GM19240 (cell line): ENCODE data around the genes PRR5L and TRAF6.

DNA sequence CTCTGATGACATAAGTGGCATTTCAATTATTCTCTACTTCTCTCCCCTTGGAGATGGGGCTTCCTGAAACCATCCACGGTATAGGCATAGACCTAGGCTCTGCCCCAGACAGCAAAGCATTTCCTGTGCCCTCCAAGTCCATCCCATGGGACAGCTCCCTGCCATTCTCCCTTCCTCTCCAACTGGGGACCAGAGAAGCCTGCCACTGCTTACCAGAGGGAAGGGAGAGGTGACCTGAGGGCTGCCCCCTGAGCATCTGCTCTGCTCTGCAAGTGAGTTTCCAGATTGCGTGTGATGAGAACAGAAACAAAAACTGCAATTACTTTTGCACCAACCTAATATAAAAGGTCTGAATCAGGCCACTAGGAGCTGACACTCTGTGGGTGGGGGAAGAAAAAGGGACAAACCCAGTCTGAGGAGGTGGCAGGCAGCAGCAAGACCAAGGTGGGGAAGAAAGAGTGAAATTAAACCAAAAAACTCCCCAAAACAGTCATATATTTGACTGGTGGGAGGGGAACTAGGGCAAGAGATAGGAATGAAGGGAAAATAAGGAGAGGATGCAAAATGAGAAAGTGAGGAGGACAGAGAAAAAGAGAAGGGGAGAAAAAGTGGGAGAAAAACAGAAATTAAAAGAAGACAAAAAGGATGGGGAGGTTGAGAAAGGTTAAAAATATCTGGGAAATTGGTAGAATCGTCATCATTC lies 12.5 kb upstream of the CD44 start:
- RRBS, result no CpG with 5 or more reads among the region's 3 CpGs

DNA sequence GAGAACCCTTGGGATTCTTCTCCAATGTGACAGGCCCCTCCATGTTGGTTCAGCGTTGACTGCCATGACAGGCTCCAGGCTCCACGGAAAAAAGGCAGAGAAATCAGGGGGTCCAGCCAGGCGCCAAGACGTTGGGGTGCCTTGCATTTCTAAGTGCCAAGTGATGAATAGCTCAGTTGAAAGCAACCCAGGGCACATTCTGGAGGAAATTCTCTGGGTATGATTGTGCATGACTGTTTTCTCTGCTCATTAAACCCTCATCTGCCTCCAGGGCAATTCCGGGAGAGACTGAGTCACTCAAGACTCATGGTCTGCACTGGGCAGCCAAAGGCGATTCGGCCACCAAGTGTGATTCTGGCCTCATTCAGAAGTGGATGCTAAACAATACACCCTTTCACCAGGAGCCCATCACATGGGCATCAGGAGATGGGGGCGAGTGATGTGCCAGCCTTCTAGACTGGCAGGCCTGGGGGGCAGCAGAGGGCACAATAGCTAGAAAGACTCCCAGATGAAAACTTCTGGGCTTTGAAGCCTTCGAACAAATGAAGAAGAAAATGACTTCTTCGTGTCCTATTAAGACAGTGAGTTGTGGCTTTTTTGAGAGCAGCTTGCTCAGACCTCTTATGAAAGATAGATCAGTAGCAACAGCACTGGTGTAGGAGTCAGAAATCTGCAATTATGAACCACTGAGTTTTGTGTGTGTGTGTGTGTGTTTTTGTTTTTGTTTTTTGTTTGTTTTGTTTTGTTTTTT lies 27.8 kb downstream of the CD44 start:
- RRBS, result no CpG with 5 or more reads among the region's 10 CpGs

GRCh38 chr11:35246680-35247349 lies 107.8 kb downstream of the CD44 start:
- RRBS, result no CpG with 5 or more reads among the region's 5 CpGs

DNA sequence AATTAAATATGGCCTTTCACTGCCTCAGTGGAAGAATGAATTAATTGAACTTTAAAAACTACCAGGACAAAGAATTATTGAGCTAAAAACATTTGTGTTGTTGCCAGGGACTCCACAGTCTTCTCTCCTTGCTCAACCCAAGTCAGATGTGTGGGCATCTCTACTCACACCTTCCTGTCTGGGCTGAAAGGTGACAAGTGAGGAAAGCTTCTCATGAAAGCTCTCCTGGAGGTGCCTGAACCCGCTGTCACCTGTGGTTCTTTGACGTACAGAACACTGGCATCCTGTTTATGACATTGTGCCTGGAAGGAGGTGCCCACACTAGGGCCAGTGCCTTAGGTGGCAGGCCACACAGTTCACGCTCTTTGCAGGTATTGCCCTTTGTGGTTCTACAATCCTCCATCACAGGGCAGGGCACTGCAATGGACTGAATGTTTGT lies 108.4 kb downstream of the CD44 start:
- RRBS, result no CpG with 5 or more reads among the region's 3 CpGs

- RRBS, result no CpG with 5 or more reads among the region's 6 CpGs
Measured at GRCh38 chr11:35274846-35275977, 136.2 kb downstream of the CD44 start.

DNA sequence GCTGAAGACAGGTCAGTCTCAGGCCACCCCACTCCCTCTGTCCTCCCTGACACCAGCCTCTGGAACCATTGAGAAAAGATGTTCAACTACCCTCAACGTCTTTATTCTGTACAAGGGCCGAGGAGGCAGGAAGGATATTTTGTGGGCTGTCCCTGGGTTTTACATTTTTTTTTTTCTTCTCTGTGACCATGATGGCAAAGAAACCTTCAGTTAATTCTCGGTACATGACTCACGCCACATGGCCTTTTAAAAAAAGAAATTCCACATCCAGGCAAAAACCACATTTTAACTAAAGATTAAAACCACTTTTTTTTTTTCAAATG lies 130.3 kb downstream of the SLC1A2 start:
- RRBS, result no CpG with 5 or more reads among the region's 4 CpGs

DNA sequence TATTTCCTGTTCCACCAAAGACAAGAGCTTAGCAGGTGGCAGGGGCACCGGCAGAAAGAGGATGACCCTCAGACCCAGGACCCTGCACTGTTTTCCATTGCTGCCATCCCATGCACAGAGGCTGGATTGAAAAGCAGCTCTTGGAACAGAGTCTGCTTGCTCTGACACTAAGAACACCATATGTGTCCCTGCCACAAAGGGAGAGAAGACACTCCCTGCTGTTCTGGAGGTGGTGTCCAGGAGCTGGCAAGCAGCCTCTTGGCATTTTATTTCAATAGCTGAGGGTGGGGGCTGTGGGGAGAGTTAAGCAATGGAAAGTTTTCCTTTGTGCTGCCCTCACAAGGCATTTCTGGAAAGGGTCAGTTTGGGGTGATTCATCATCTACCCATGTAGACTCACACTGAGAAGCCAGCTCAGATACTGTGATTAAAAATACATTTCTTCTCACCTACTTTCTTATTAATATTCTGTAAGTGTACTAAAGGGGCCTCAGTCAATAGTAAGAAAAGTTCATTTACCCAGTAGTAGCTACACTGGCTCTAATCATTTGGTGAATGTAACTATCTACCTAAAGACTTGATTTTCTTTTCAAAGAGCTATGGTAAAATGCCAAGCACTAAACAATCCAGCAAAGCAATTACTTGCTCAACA lies 55.3 kb downstream of the SLC1A2 start:
- RRBS, result no CpG with 5 or more reads among the region's 1 CpG

GRCh38 chr11:35418045-35418740 lies 1.2 kb downstream of the SLC1A2 start:
- RRBS, result 2% methylated on average over 8 of the region's 30 CpGs

DNA sequence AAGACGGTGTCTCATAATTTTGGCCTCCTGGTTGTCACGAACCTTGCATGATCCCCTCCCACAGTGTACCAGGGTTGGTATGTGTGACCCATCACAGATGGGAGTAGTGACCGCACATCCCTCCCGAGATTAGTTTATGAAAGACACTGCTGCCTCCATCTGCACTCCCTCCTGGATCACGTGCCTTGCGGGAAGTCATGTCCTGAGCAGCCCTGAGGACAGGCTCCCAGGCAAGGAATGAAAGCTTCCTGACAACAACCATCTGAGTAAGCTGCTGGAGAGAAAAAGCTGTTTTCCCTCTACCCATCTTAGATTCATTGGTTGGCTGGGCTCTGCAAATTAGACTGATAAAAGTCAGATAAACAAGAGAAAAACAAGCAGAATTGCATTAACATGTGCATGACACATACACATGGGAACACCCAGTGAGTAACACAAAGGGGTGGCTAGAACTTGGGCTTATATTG lies 14.4 kb upstream of the PAMR1 start:
- RRBS, result no CpG with 5 or more reads among the region's 6 CpGs

DNA sequence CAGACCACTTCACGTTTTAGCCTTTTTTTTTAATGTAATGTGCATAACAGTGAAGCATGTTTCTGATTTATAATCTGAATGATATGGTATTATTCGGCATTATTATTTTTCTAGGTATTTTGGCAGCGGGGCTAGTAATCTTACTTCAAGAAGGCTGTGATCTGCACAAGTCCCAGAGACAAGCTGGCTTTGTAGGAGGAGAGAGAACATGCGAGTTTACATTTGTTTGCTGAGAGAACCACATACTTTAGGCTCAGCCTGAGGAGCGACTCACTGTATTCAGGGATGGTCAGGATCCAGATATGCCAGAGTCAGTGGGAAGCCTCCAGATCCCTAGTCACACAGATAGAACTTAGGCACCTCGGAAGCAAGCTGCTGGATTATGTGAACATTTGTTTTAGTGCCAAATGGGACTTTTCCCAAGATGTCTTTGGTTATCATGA lies 118.7 kb downstream of the TRIM44 start:
- RRBS, result no CpG with 5 or more reads among the region's 6 CpGs

DNA sequence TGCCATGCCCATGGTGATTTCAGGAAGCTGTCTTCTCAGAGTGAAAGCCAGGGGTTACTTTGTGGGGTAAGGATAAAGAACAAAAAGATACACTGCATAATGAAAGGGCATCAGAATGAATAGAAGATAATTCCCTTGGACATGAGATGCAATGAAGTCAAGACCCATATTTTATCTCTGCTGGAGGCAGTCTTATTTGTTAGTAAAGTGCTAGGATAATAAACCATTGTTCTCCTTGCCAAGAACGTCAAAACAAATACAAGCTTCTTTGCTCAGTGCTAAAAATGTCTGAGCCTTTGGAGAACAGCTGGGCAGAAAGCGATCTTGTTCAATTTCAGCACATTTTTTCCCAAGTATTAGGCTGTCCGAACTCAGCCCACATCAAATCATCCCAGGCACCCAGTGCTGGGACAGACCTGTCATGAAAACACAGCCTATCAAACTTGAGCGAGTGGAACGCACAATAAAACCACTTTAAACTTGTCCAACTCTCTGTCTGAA lies 38.0 kb upstream of the LDLRAD3 start:
- RRBS, result no CpG with 5 or more reads among the region's 5 CpGs

DNA sequence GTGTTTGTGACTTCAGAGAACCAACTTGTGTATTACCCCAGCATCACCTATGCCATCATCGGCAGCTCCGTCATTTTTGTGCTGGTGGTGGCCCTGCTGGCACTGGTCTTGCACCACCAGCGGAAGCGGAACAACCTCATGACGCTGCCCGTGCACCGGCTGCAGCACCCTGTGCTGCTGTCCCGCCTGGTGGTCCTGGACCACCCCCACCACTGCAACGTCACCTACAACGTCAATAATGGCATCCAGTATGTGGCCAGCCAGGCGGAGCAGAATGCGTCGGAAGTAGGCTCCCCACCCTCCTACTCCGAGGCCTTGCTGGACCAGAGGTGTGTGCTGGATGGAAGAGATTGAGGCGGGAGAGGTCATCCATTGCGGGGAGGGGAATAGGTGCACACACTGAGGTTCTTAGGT lies 62.1 kb downstream of the COMMD9 start:
- RRBS, result no CpG with 5 or more reads among the region's 16 CpGs

- RRBS, result no CpG with 5 or more reads among the region's 7 CpGs
Measured at GRCh38 chr11:36295877-36296382, at the start of gene PRR5L. TSS of gene PRR5L (plus strand) at chr11:36296288.

DNA sequence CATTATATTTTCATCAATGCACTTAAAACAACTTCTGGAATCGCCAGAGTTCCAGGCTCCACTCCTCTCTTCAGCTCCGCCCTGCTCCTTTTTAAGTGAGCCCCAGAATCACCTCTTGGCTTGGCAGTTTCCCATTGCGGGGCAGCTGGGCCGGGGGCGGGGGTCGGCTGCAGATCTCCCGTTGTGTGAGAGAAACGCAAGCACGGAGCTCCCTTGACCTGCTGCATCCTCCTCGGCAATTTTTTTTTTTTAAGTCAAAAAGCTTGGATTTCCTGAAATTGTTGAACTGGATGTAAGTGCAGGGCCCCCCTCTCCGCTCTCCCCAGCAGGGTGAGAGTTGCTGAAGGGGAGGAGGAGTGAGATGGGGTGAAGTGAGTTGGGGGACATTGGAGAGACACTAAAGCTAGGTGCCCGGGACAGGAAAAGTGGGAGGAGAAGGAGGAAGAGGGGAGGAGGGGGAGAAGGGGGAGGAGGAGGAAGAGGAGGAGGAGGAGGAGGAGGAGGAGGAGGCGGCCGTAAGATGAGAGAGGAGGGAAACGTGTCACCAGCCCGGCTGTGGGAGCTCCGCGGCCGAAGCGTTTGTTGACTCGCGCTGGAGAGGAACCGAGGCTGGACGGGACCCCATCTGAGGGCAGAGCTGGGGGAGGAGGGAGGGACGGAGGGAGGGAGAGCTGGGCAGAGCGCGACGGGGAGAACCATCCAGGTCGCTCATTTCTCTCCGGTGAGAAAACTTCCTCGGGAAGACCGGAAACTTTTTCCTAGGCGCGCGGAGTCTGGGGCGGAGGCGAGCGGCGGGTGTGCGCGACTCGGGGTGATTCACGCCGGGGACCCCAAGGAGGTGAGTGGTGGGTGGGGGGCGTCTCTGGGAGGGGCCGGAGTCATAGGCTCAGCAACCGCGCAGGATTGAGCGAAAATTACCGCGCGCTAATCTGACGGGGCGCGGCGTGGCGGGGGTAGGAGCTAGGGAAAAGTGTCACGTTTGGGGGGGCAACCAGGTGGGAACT lies 80.1 kb downstream of the PRR5L start:
- RRBS, result 6% methylated on average over 14 of the region's 58 CpGs

DNA sequence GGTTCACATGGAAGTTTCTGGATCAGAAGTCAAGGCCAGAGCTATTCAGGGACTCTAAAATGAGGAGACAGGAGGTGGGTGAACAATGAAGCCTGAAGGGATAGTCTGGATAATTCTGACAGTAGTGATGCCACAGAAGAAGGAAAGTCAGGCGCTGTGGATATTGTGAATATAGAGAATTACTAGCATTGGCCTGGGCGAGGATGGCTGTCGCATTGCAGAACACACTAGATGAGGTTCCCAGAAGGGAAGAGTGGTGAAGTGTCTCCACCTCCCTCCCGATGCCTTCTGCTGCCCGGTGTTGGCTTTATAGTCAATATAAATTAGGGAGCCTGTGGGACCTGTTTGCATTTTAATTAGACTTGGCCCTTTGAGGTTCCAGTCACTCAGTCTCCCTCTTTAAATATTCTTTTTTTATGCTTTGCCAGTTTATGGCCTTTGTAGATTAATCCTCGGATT lies 84.0 kb downstream of the PRR5L start:
- RRBS, result no CpG with 5 or more reads among the region's 6 CpGs

- RRBS, result 93% methylated on average over 8 of the region's 40 CpGs
Measured at GRCh38 chr11:36454424-36455626, 55.2 kb downstream of the TRAF6 start.

GRCh38 chr11:36455627-36456581 lies 54.2 kb downstream of the TRAF6 start:
- RRBS, result 47% methylated on average over 4 of the region's 17 CpGs

GRCh38 chr11:36510202-36511006 lies at the start of gene TRAF6:
TSS of gene TRAF6 (minus strand) at chr11:36510272.
- RRBS, result under 1% methylated on average over 9 of the region's 42 CpGs